Camera-type eye (tissue), 1 donor: Measurements from ENCODE around the gene C12orf60.

DNA sequence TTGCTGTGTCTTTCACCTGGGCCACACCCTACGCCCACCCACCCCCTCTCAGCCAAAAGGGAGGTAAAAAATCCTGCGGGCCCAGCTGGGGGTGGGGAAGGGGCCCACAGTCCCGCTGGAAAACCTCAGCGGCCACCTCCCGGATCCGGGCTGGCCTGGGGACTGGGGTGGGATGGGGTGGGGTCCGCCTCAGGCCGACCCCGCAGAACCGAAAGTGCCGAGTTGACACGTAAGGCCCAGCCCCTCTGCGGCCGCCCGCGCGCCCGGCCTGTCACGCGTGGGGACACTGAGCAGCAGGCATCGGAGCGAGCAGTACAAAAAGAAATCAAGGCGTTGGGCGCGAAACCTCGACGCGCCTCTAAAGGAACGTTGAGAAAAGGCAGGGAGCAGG, 7.6 kb downstream of the CDKN1B start:
- RAMPAGE, long total RNA, result no peak

DNA sequence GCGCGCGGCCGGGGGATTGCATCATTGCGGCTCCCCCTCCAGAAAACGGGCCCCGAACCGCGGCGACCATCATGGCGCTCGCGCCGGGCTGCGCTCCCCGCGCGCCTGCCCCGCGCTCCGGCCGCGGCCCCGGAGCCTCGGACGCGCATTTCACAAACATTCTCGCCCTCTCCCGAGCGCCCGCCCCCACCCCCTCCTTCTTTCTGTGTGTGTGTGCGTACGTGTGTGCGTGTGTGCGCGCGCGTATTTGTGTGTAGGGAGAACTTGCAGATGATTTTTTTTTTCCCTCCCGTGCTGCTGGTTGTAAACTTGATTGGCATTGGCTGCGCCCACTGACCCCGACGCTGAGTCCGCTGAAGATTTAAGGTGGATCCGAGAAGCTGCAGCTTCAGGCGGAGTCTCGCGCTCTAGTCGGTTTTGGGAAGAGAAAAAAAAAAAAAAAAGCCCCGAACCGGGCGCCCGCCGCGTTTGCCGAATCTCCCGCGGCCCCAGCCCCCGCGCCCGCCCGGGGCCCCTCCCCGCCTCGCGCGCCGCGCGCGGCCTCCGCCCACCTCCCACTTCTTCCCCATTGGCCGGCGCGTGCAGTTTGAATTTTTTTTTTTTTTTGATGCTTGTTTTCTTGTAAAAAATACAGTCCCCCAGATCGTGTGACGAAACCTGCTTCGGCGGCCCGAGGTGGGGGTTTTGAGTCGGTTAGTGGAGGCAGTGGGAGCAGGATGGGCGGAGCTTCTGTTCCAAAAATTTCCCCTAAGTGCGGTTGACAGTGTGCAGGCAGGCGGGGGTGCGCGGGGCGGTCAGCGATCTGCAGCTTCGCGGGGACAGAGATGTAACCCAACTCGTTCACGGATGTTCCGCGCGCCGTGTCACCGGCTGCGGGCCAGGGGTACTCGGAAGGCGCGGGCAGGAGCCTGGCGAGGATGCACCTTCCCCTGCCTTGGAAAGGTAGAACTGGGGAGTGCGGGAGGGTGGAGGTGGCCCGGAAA, 8.3 kb downstream of the CDKN1B start:
- RAMPAGE, long total RNA, result no peak

GRCh38 chr12:12776177-12776757, 9.2 kb upstream of the APOLD1 start:
- RAMPAGE, long total RNA, result no peak

GRCh38 chr12:12787219-12788033, 2.0 kb downstream of the APOLD1 start:
- RAMPAGE, long total RNA, result no peak

GRCh38 chr12:12876934-12877728, 14.2 kb upstream of the GPRC5A start:
- RAMPAGE, long total RNA, result no peak

- RAMPAGE, long total RNA, result no peak
Observed at GRCh38 chr12:12920088-12920458, 28.7 kb downstream of the GPRC5A start.

GRCh38 chr12:13066434-13066926, 22.3 kb downstream of the FAM234B start:
- RAMPAGE, long total RNA, result no peak

DNA sequence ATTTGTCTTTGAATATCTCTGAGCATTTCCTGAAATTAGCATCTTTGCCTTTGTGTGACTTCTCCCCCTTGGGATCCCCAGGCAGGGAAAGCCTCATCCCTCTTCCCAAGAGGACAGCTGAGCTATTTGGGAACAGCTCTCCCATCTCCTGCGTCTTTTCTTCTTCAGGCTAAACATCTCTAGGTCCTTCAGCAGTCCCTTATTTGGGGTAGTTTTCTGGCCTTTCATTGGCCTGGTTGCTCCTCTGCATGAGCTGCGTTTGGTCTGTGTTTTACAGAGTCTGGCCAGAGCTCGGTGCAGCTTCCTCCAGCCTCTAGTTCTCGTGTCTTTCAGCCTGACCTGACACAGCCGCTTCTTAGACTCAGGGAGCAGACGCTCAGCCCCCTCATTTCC, 13.4 kb upstream of the GSG1 start:
- RAMPAGE, long total RNA, result no peak

DNA sequence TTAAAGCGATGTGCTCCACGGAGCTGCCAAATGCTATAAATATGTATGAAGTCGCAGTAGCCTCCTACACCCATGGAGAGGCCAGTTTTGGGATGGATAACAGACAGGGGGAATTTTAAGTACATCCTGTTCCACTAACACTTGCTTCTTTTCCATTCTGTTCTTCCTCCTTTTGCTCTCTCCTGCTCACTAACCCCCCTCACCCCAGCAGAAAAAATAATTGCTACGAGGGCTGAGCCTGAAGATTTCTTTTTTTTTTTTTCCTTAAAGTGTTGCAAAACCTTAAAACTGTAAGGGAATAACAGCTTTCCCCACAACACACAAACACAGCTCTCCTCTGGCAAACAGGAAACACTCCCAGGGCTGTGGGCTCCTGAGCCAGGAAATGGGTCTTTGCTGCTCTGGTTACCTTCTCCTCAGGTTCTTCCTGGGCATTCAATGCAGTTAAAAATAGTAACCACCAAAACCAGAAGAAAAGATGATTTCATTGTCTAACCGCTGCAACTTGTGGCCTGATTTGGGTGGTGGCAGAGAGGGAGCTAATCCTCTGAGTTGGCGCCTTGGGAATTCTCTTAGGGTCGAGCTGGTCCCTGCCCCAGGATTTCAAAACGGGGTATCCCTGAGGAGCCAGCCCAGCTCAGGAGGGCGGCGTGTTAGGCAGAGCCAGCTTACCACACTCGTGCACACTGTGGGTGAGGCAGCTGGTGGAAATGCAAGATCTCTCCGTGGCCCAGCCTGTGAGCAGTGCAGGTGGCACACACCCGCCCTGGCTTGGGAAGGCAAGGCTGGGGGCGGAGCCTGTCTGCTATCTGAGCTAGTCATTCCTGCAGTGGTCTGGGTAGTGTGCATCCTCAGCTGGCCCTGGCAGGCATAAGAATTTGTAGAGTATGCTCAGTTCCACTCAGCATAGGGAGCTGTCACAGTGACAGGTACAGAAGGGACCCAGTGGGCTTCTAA, 17.1 kb upstream of the EMP1 start:
- RAMPAGE, long total RNA, result no peak

GRCh38 chr12:13208576-13209612, 12.4 kb downstream of the EMP1 start:
- RAMPAGE, long total RNA, result no peak

GRCh38 chr12:13214632-13215489, 18.3 kb downstream of the EMP1 start:
- RAMPAGE, long total RNA, result no peak

DNA sequence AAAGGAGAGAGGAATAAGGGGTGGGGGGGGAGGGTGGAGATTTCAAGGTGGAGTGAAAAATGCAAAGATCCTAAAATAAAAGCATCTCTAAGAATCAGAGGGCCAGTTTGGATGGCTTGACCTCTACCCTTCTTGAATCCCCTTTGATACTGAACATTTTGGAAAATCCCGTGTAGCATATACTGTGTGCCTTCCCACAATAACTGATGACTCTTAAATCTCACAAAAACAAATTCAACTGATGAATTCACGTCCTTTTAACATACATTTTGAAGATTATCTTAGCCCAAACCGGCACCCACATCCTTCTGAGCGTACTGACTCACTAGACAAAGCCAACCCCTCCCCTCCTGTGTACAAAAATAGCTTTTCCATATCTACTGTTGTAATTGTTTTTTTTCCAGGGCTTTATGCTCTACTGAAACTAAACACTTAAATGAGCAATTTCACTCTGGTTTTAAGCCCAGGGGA, 109.5 kb upstream of the ATF7IP start:
- RAMPAGE, long total RNA, result no peak

DNA sequence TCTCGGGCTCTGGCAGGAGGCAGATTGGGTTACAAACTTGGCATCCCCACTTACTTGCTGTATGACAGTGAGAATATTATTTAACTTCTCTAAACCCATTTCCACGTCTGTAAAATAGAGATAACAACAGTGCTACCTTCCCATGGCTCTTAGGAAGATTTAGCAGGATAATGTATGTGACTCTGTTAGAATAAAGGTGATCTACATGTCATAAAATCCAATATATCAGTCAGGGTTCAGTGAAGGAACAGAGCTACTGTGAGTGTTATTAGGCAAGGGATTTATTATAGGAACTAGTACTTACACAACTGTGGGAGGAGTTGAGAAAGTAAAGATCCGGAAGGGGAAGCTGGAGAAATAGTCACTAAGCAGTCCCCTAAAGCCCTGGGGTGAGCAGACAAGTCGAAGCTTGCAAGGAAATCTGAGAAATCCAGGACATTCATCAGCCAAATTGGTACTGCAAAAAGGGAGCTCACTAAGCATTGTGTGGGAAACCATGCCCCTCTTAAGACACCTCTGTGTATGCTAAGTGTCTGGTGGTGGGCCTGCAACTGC, 92.0 kb upstream of the ATF7IP start:
- RAMPAGE, long total RNA, result no peak

DNA sequence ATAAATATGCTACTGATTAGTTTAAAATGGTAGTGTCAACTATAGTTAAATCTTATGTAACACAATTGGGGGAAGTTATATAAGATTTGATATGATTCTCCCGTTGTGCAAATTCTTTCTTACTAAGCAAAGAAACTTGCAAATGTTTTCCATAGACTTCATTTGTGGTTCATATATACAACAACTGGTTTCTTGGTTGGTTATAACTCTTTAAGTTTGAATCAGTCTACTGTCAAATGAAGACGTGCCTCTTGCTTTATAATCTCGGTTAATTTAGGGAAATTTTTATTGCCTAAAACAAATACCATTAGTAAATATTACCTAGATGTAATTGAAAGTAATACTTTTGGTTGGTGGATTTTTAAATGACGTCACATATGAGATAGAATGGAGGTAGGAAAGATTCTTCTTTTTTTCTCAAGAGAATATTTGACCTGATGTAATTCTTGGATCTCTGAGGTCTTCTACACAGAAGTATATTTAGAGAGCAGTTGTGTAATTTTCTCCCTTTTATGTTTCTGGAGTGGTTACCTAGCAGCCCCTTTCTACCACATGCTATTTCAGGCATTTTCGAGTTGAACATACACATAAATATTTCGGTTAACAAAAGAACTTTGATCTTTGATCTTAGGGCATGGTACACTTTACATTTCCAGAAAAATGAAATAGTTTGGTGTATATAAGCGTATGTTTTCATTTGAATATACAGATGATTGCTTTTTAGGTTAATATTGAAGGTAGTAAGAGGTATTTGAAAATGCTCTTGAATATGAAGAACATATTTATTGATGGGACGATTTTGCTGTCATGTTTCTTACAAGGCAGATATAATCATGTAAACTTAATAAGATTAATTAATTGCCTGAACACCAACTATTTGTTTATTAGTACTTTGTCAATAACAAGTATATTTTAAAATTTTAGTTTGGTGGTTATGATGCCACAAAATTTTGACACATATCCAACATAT, 1.8 kb downstream of the ATF7IP start:
- RAMPAGE, long total RNA, result no peak

DNA sequence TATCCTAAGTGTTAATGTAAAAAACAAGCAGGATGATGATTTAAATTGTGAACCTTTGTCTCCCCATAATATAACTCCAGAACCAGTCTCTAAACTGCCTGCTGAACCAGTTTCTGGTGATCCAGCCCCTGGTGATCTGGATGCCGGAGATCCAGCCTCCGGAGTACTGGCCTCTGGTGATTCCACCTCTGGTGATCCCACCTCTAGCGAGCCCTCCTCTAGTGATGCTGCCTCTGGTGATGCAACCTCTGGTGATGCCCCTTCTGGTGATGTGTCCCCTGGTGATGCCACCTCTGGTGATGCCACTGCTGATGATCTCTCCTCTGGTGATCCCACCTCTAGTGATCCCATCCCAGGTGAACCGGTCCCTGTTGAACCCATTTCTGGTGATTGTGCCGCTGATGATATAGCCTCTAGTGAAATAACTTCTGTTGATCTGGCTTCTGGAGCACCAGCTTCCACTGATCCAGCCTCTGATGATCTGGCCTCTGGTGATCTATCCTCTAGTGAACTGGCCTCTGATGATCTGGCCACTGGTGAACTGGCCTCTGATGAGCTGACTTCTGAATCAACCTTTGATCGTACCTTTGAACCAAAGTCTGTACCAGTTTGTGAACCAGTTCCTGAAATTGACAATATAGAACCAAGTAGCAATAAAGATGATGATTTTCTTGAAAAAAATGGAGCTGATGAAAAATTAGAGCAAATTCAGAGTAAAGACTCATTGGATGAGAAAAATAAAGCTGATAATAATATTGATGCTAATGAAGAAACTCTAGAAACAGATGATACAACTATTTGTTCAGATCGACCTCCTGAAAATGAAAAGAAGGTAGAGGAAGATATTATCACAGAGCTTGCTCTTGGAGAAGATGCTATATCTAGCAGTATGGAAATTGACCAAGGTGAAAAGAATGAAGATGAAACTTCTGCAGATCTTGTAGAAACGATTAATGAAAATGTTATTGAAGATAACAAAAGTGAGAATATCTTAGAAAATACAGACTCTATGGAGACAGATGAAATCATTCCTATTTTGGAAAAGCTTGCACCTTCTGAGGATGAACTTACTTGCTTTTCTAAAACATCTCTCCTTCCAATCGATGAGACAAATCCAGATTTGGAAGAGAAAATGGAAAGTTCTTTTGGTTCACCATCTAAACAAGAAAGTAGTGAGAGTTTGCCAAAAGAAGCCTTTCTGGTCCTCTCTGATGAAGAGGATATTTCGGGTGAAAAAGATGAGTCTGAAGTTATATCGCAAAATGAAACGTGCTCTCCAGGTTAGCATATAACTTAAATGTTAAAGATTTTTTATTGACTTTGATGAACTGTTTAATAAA, 59.2 kb downstream of the ATF7IP start:
- RAMPAGE, long total RNA, result no peak

- RAMPAGE, long total RNA, result no peak
Observed at GRCh38 chr12:14614623-14615391, 47.1 kb upstream of the PLBD1 start.

DNA sequence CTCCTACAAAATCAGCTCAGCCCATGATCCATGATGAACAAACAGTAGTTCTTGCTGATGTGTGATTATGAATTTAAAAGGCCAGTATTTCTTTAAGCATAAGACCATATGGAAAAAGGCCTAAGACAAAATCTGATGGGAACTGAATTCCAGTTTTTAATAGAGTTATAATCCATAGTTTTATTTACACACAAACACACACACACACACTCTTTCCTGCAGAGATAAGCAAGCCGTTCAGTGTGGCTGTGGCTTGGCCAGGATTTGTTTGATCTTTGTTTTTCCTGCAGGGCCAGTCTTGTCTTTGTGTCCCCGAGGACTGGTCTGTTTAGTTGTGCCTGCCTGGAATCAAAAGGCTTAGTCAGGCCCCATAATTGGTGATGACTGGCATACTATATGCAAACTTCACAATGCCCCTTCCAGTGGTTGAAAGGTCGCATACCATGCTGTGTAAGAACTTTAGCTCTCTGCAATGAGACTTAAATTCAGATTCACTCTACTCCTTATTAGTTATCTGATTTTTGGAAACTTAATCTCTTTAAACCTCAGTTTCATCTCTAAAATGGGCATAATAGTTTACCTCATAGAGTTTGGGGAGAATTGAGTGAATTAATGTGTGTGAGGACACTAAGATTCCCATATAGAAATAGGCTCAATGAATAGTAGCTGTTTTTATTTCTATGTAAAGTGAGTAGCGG, 3.1 kb downstream of the H2AJ start:
- RAMPAGE, long total RNA, result no peak

DNA sequence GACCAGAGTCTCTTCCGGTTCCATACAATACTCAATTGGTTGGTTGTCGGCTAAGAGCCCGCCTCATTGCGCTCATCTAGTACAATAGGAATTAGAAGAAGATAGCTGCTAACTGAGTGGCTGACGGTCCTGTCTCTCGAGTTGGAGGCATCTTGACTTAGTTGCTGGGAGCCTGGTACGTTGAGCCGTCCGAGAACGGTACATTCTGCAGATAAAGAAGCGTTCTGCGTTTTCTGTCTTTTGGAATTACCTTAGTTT, at the start of gene C12orf60:
Gene C12orf60 (plus strand): TSS at position 94 of the 258 bp plus-strand sequence.
- RAMPAGE, long total RNA, result no peak

DNA sequence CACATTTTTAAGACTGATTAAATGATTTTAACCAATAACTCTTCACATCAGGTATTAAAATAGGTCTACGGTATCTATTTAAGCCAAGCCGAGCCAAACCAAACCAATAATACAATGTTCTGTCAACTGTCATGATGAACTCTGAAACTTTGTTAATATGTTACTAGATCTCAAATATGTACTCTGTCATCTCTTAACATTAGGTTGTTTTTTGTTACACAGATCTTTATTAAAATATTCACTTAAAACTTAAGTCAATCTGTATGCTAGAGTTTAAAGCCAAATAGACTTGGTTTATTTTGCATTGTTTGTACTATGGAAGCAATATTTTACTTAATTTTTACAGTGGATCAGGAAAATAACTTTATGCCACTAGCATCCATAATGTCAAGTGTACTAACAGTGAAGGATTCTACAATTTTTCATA, 929 bp downstream of the ART4 start:
- RAMPAGE, long total RNA, result no peak

GRCh38 chr12:14881407-14881735, 4.3 kb downstream of the MGP start:
- RAMPAGE, long total RNA, result no peak